ENCODE results near the genes THUMPD3, BRK1 and TATDN2.

- PRO-cap, 3 experiments: no peak in any of the 3 experiments
- RAMPAGE, long total RNA, 4 experiments: no peak in any of the 4 experiments
- RRBS: no CpG with 5 or more reads among the region's 7 CpGs
Measured at GRCh38 chr3:9280030-9280370, 30.6 kb upstream of the SRGAP3 start.

GRCh38 chr3:9362639-9363554 is at the start of gene THUMPD3:
Gene THUMPD3 (plus strand): TSS chr3:9363054.
- PRO-cap, 3 experiments: peak in 3 of 3 experiments; most common plus-strand start chr3:9363208 (in 2); most common minus-strand start chr3:9362988 (in 2)
- RAMPAGE, long total RNA, 4 experiments: start-site peak on the plus strand in 4 of 4 experiments, at chr3:9363048-9363098 at its widest, 52 to 314 reads per replicate; start-site peak on the minus strand in 4 of 4 experiments, at chr3:9362936-9363047 at its widest, 34 to 264 reads per replicate
- RRBS: 2% methylated on average over 18 of the region's 46 CpGs

GRCh38 chr3:9389415-9390754 is 7.5 kb upstream of the SETD5 start:
- PRO-cap, 3 experiments: no peak in any of the 3 experiments
- RAMPAGE, long total RNA, 4 experiments: no peak in any of the 4 experiments
- RRBS: no CpG with 5 or more reads among the region's 9 CpGs

GRCh38 chr3:9399342-9399565 is 1.8 kb downstream of the SETD5 start:
- PRO-cap, 3 experiments: peak in 2 of 3 experiments; most common plus-strand start chr3:9399399 (in 1); most common minus-strand start chr3:9399386 (in 1)
- RAMPAGE, long total RNA, 4 experiments: no peak in any of the 4 experiments
- RRBS: no CpG with 5 or more reads among the region's 2 CpGs

DNA sequence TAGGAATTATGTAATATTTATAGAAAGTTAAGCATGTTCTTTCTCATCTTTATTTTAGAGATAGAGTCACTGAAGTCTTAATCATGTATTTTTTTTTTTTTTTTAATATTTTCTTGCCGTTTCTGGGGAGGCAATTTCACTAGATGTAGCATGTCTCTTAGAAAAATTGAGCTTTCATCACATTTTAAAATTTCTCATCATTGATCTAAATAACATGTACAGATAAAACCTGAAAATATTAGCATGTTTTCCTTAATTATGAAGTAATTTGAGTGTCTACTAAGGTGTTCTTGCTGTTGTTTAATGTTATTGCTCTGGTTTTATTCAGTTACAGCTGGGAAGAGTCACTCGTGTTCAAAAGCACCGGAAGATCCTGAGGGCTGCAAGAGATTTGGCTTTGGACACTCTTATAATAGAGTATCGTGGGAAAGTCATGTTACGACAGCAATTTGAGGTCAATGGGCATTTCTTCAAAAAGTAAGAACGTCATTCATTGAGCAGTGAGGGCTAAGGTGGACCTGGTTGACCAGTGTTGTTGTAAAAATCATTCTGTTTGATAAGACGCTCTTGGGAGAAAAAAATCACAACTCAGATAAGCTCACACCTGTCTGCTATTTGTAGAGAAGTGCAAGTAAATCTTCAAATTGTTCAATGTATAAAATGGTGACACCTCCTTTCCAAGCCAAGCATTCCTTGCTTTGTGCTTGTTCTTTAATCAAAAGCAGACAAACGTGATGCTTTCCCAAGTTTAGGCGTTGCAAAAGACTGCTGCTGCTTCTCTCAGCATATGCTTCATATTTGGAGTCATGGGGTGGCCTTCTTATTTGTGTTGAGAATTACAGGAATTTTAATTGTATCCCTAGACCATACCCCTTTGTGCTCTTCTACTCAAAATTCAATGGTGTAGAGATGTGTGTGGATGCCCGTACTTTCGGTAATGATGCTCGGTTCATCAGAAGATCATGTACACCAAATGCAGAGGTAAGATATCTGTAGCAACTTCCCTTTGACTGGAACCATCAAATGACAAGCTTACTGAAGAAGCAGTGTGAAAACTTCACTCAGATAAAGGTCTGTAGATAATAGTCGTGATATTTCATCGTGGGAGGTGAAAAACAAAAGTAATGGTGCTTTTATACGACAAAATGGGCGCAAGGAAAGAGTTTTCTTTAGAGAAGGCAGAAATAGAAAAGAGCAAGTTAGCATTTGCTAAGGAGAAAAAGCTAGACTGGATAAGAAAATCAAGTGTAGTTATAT is 44.3 kb downstream of the SETD5 start:
- PRO-cap, 3 experiments: no peak in any of the 3 experiments
- RAMPAGE, long total RNA, 4 experiments: start-site peak on the plus strand in 1 of 4 experiments, centred at position 968 of the sequence, 26 reads per replicate
- RRBS: no CpG with 5 or more reads among the region's 16 CpGs

- PRO-cap, 3 experiments: no peak in any of the 3 experiments
- RAMPAGE, long total RNA, 4 experiments: no peak in any of the 4 experiments
- RRBS: no CpG with 5 or more reads among the region's 13 CpGs
Measured at GRCh38 chr3:9649816-9650459, 633 bp downstream of the MTMR14 start.

GRCh38 chr3:9731952-9733197 is 840 bp downstream of the BRPF1 start:
- PRO-cap, 3 experiments: peak in 1 of 3 experiments; most common plus-strand start chr3:9732168 (in 1); most common minus-strand start chr3:9732169 (in 1)
- RAMPAGE, long total RNA, 4 experiments: no peak in any of the 4 experiments
- RRBS: 2% methylated on average over 26 of the region's 60 CpGs

- PRO-cap, 3 experiments: no peak in any of the 3 experiments
- RAMPAGE, long total RNA, 4 experiments: no peak in any of the 4 experiments
- RRBS: no CpG with 5 or more reads among the region's 10 CpGs
Measured at GRCh38 chr3:9748721-9748920, 1.1 kb upstream of the OGG1 start.

- PRO-cap, 3 experiments: no peak in any of the 3 experiments
- RAMPAGE, long total RNA, 4 experiments: no peak in any of the 4 experiments
- RRBS: no CpG with 5 or more reads among the region's 20 CpGs
Measured at GRCh38 chr3:9760730-9761873, 8.6 kb downstream of the CAMK1 start.

GRCh38 chr3:10008461-10009012 is 17.7 kb upstream of the FANCD2 start:
- PRO-cap, 3 experiments: no peak in any of the 3 experiments
- RAMPAGE, long total RNA, 4 experiments: no peak in any of the 4 experiments
- RRBS: no CpG with 5 or more reads among the region's 10 CpGs

GRCh38 chr3:10115279-10116721 is at the start of gene BRK1:
Gene BRK1 (plus strand): TSS chr3:10115675.
- PRO-cap, 3 experiments: peak in 3 of 3 experiments; most common plus-strand start chr3:10115685 (in 1); most common minus-strand start chr3:10116249 (in 3)
- RAMPAGE, long total RNA, 4 experiments: start-site peak on the plus strand in 4 of 4 experiments, at chr3:10115672-10115698 at its widest, 167 to 1,070 reads per replicate
- RRBS: 2% methylated on average over 5 of the region's 66 CpGs

GRCh38 chr3:10248415-10249291 is at the start of gene TATDN2:
Gene TATDN2 (plus strand): TSS chr3:10248459.
- PRO-cap, 3 experiments: peak in 3 of 3 experiments; most common plus-strand start chr3:10248472 (in 2); most common minus-strand start chr3:10248689 (in 1)
- RAMPAGE, long total RNA, 4 experiments: no peak in any of the 4 experiments
- RRBS: 1% methylated on average over 33 of the region's 73 CpGs

GRCh38 chr3:10249292-10249868 is 1.1 kb downstream of the TATDN2 start:
- PRO-cap, 3 experiments: peak in 3 of 3 experiments; most common minus-strand start chr3:10249434 (in 2)
- RAMPAGE, long total RNA, 4 experiments: no peak in any of the 4 experiments
- RRBS: no CpG with 5 or more reads among the region's 22 CpGs

- PRO-cap, 3 experiments: no peak in any of the 3 experiments
- RAMPAGE, long total RNA, 4 experiments: no peak in any of the 4 experiments
- RRBS: no CpG with 5 or more reads among the region's 6 CpGs
Measured at GRCh38 chr3:10474260-10474795, 31.1 kb downstream of the ATP2B2 start.

DNA sequence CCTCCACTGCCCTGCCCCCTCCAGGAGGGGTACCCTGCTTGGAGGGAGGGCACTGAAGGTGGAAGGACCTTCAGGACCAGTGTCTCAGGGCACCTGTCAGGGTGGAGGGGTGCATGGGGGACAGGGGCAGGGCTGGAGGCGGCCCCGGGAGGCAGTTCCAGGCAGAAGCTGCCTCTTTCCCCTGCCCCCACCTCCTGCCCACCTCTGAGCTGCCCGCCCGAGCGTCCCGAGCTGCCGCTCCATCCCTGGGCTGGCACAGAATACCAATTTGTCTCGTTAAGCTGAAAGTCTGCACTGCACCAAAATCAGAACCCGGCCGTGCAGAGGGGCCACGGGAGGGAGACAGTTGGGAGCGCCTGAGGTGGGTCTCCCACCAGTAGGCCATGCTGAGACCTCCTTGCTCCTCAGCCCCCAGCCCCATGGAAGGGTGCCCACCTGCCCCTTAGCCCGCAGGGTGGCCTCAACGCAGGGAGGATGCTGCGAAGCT is 1.3 kb upstream of the ATP2B2 start:
- PRO-cap, 3 experiments: no peak in any of the 3 experiments
- RAMPAGE, long total RNA, 4 experiments: no peak in any of the 4 experiments
- RRBS: no CpG with 5 or more reads among the region's 15 CpGs

GRCh38 chr3:10666476-10667246 is 149.4 kb upstream of the SLC6A11 start:
- PRO-cap, 3 experiments: no peak in any of the 3 experiments
- RAMPAGE, long total RNA, 4 experiments: no peak in any of the 4 experiments
- RRBS: 29% methylated on average over 1 of the region's 9 CpGs

DNA sequence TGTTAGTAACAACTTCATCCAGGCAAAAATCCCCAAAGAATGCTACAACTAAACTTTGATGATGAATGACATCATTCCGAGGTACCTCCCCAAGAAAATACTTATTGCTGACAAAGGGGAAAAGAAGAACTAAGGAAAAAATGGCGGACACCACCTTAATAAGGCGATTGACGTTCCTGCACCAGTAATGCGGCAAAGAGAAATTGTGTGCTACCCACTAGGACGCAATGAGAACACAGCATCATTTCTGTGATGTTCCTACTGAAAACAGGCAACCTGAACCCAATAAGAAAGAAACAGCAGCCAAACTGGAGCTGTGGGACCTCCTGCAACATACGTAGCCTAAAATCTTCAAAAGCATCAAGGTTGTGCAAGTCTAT is 78.1 kb upstream of the SLC6A11 start:
- PRO-cap, 3 experiments: no peak in any of the 3 experiments
- RAMPAGE, long total RNA, 4 experiments: no peak in any of the 4 experiments
- RRBS: no CpG with 5 or more reads among the region's 7 CpGs

GRCh38 chr3:11184189-11184779 is 30.0 kb downstream of the HRH1 start:
- PRO-cap, 3 experiments: peak in 3 of 3 experiments; most common minus-strand start chr3:11184451 (in 3)
- RAMPAGE, long total RNA, 4 experiments: no peak in any of the 4 experiments
- RRBS: no CpG with 5 or more reads among the region's 19 CpGs

DNA sequence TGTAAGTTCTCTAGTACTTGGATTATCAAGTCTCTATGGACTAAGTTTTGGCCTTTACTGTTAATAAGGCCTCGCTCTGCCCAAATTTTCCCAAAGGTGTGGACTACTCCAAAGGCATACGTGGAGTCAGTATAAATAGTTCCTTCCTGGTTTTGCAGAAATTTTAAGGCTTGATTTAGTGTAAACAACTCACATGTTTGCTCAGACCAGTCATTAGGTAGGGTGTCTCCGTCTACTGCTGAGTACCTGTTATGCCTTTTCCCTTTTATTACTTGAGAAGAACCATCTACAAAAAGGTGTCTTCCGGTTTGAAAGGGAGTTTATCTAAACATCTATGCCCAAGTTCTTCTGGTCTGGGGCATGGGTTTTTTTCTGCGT is 20.9 kb upstream of the ATG7 start:
- PRO-cap, 3 experiments: no peak in any of the 3 experiments
- RAMPAGE, long total RNA, 4 experiments: no peak in any of the 4 experiments
- RRBS: no CpG with 5 or more reads among the region's 5 CpGs

GRCh38 chr3:11550967-11551622 is 92.6 kb downstream of the VGLL4 start:
- PRO-cap, 3 experiments: no peak in any of the 3 experiments
- RAMPAGE, long total RNA, 4 experiments: no peak in any of the 4 experiments
- RRBS: no CpG with 5 or more reads among the region's 21 CpGs

Data from adrenal gland (tissue), 7 donors.